ENCODE measurements around the genes ANKRD34A, TXNIP and NOTCH2NLA.

GRCh38 chr1:145784392-145784752 is 39.5 kb downstream of the RNF115 start:
- PRO-cap, result no peak

- PRO-cap, result no peak
Observed at GRCh38 chr1:145911059-145911258, 1.1 kb upstream of the ITGA10 start.

- PRO-cap, result bidirectional peak, plus-strand start at chr1:145964719, minus-strand start at chr1:145964473
Observed at GRCh38 chr1:145963996-145965195, at the start of gene ANKRD34A. Gene ANKRD34A, minus strand, starts transcription at chr1:145964575.

- PRO-cap, result no peak
Observed at GRCh38 chr1:145989724-145990291, 6.6 kb downstream of the TXNIP start.

DNA sequence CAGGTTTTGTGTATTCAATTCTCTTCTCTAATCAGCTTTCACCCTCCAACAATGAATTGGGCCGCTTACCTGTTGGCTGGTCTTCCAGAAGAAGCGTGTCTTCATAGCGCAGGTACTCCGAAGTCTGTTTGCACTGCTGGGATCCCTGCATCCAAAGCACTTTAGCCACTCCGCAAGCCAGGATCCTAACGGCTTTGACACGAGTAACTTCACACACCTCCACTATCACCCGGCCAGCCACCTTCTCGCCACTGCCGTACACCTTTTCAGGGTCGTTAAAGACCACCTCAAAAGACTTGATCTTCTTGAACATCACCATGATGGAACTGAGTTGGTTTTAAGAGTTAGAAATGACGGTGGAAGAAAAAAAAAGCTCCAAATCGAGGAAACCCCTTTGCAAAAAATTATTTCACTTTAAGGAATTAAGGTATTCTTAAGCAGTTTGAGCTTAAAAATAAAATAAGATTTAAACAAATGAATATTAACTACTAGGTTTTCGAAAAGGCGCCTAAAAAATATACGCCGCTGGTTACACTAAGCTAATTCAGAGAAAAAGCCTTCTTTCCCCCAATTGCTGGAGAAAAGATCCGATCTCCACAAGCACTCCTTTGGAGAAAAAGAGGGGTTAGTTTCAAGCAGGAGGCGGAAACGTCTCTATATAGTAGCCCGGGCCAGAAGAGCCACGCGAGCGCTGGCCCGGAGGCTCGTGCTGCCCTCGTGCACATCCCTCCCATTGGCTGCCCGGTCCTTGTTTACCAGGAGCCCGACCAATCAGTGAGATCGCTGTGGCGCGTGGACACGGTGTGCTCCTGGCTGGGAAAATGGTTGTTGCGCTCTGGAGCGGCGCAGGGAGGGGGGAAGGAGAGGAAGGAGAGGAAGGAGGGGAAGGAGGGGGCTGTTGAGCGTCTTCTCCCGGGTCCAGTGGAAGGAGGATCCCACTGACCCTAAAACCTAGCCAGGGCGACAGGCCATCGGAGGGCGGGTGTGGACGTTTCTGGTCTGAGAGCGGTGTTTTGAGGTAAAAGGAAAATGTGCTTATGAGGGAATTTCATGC is at the start of gene TXNIP:
Gene TXNIP, minus strand, starts transcription at position 632 of the 1,054 bp plus-strand sequence.
- PRO-cap, result bidirectional peak, plus-strand start at position 863 of the sequence, minus-strand start at position 632 of the sequence

DNA sequence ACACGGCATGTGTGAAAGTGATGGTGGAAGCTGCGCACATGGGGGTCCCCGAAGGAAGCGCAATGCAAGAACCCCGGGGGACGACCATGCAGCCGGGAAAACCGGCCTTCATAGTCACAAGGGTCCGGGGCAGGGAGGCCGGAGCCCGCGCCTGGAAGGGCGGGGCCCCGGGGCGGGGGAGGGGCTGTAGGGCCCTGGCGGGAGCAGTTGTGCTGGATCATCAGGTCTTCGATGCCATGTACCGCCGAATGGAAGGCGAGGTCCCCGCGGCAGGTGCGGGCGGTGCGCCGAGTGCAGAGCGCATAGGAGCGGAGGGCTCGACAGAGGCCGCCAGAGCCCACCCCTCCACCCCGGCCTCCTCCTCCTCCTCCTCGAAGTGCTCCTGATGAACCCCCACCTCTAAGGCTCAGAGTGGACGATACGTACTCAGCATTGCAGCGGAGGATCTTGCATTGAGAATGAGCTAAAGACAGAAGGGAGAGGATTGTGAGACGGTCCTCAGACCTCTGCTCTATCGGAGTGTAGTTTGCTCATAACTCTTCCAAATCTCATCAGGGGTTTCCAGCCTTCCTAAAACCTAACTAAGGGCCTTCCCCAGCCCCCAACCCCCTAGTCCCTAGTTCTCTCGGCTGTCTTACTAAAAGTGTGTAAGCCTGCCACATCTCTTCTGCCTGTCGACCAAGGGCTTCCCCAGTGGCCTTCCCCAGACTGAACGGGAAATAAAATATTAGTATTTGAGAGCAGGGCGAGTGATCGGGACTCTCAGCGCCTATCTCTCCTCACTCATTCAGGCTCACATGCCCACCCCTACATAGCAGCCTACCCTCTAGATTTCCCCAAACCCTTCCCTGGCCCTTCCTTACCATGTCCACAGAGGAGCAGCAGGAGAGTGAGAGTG is 2.0 kb downstream of the HJV start:
- PRO-cap, result no peak

DNA sequence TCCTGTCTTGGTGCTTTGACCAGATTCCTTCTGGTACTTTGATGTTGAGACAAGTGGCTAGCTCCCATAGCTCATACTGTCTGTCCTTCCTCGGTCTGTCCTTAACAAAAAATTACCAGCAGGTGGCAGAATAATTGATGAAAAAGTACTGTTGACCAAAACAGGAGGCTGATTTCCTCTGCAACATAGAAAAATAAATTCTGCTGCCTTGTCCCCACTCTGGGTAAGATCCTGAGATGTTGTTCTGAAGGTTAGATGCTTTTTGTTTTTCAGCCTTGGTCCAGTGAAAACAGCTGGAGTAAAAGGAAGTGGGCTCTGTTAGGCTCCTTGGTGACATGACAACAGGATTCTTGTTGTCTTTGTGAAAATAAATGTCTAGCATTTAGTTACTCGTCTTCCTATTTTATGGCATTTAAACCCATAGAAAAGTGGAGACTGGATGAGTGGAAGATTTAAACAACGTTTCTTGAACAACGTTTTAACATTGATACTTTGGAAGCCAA is 11.2 kb upstream of the HJV start:
- PRO-cap, result no peak

- PRO-cap, result unidirectional peak, minus-strand start at chr1:146229000
Observed at GRCh38 chr1:146228474-146229465, at the start of gene NOTCH2NLA. Gene NOTCH2NLA, minus strand, starts transcription at chr1:146229021.

DNA sequence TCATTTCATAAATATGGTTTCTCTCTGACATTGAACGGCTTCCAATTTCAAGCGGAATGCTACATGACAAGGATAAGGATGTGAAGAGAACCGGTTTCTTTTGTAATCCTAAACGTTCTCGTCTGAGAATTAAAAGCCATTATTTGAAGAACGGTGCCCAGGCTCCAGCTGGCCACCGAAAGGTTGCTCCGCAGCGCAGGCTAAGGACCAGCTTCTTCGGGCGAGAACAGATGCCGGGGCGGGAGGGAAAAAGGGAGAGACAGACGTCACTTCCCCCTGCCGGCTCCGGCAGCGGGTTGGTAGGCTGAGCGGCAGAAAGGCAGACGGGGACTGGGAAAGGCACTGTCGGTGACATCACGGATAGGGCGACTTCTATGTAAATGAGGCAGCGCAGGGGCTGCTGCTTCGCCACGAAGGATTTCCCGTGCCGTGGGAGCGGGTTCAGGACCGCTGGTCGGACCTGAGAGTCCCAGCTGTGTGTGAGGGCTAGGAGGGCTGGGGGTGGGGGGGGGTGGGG is 31.7 kb upstream of the PPIAL4H start:
- PRO-cap, result bidirectional peak, plus-strand start outside the sequence, minus-strand start at position 202 of the sequence

- PRO-cap, result no peak
Observed at GRCh38 chr1:146387796-146388258, 43.3 kb upstream of the PPIAL4H start.

- PRO-cap, result no peak
Observed at GRCh38 chr1:147181393-147182065, 9.3 kb upstream of the PRKAB2 start.

GRCh38 chr1:147237323-147237915 is 5.1 kb upstream of the CHD1L start:
- PRO-cap, result no peak

GRCh38 chr1:147238917-147239636 is 3.4 kb upstream of the CHD1L start:
- PRO-cap, result no peak

- PRO-cap, result no peak
Observed at GRCh38 chr1:147423085-147423303, 118.3 kb upstream of the BCL9 start.

- PRO-cap, result bidirectional peak, plus-strand start at chr1:147600131, minus-strand start at chr1:147599629
Observed at GRCh38 chr1:147599939-147600510, 58.7 kb downstream of the BCL9 start.

- PRO-cap, result no peak
Observed at GRCh38 chr1:147600511-147600669, 59.1 kb downstream of the BCL9 start.

DNA sequence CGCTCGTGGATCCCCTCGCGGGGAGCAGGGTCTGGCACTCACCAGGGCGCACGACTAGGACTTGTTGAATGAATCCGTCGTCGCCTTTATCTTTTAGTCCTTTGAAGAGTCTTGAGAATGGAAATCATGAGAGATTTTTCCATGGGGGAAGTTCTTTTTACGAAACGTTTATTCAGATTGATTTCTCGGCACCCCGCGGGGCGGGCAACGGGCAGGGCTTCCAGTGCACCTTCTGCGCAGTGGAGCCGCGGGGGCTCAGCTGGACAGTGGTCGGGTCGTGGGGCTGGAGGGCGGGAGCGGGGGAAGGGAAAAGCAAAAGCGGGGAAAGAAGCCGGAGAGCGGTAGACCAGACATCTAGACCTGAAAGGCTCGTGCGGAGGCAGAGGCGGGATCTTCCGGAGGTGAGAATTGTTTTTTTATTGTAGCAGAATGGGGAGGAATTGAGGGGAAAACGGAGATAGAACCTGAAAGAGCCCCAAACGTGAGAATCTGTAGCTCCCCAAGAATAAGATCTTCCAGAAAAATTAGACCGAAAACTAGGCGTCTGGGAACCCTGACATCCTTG is 102.9 kb downstream of the NBPF11 start:
- PRO-cap, result no peak

GRCh38 chr1:148151307-148151797 is 729 bp downstream of the NBPF11 start:
- PRO-cap, result no peak

GRCh38 chr1:148307653-148307905 is 155.5 kb upstream of the NBPF11 start:
- PRO-cap, result no peak

DNA sequence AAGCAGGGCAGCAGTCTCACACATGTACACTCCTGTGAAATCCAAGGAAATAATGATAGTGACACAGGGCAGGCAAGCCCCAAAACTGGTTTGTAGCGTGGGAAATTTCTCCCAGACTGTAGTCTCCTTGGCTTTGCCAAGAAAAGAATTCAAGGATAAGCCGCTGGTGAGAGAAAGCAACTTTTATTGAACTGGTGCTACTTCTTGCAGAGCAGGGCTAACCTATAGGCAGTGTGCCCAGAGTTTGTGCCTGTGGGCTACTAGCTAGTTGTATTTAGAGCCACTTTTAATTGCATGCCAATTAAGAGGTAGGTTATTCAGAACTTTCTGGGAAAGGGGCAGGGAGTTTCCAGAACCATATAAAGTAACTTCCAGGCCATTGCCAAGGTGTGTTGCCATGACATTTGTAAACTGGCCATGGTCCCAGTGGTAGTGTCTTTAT is 50.3 kb downstream of the PPIAL4G start:
- PRO-cap, result no peak

All from endothelial cell (in vitro differentiated cells).